ENCODE measurements around the gene ANGPTL7.

DNA sequence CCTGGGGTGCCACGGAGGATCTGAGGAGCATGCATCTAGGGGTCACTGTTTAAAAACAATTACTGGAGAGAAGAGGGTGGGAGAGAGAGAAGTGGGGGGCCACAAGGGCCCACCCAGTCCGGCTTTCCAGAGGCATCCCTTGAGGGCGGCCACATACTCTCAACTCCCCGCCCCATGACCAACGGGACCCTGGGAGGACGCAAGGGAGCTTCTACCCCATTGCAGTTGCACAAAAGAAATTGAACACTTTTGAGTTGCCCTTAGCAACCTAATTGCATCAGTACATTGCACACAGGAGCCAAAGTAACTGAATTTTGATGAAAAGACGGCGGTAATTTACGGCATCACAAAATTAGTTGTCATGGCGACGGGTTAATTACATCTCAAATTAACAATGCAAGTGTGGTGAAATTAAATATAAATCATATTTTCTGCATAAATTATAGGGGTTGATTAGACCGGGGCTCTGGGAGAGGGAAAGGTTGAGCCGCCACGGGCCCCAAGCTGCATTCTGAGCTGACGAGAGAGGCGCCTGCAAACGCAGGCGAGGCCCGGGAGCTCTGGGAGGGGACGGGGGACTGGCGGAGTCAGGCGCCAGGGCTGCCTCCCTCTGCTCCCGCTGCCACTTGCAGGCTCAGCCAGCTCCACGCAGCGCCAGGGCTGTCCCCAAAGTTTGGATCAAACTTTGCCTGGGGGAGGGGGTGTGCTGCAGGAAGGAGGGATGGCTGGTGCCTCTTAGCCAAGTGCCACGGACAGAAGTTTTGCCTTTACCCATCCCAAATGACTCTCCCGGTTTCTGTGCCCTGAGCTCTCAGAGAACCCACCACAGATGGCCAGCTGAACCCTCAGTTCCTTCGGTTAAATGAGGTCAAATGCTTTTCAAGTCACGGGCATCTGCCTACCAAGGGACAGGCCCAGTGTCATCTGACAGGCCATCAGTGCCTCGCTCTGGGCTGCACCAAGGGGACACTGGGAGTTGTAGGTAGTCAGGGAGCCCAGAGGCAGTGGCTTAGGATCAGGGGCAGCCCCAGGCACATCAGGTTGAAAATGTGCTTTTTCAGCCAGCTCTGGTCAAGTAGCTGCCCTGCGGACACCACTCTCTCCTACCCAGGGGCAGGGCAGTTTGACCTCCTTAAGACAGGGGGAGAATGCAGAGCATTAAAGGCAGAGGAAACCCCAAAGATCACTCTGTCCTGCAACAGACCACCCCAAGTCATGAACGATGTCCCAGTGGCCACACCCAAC is 61.2 kb downstream of the CASZ1 start:
- PRO-cap, 2 experiments: peak in 1 of 2 experiments; most common plus-strand start position 974 of the sequence (in 1); most common minus-strand start position 513 of the sequence (in 1)

DNA sequence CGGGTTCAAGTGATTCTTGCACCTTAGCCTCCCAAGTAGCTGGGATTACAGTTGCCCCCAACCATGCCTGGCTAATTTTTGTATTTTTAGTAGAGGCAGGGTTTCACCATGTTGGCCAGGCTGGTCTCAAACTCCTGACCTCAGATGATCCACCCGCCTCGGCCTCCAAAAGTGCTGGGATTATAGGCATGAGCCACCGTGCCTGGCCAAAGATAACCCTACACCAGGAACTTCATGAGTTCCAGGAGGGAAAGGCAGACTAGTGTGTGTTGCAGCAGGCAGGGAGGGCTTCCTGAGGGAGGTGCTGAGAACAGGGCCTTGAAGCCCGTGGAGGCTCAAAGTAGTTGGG is 21.7 kb upstream of the CASZ1 start:
- PRO-cap, 2 experiments: no peak in any of the 2 experiments

- PRO-cap, 2 experiments: no peak in any of the 2 experiments
Measured at GRCh38 chr1:10866592-10867724, 70.5 kb upstream of the CASZ1 start.

DNA sequence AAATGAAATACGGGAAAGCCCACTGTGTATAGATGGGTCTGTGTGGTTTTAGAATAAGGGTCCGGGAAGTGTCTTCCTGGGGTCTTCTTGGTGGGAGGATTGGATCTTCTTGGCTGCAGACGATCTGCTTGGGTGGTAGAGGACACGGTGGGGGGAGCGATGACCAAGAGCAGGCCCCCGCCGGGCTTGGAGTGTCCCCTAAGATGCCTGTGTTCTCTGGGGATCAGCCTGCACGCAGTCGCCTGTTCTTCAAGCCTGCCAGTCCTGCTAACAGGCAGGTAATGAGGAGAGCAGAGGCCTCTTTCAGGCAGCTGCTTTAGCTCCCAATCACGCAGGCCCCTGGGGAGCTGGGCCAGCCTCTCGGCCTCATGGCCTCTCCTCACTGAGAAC is 71.3 kb upstream of the CASZ1 start:
- PRO-cap, 2 experiments: no peak in any of the 2 experiments

DNA sequence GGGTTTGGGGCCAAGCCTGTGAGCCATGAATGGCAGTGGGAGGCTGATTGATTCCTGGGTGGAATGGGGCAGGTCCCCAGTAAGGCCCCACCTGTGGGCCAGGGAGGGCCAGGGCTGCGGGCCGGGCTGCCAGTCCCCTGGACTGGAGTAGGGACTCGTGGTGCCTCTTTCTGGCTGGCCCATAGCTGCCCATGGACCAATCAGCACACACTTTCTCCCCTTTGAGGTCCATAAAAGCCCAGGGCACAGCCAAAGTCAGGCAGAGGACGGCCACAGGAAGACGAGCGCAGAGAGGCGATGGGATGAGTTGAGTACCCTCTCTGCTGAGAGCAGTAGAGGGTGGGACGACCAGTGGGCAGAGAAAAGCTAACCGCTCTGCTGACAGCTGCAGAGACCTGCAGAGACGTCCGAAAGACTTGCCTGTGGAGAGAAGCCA is 7.8 kb downstream of the C1orf127 start:
- PRO-cap, 2 experiments: no peak in any of the 2 experiments

DNA sequence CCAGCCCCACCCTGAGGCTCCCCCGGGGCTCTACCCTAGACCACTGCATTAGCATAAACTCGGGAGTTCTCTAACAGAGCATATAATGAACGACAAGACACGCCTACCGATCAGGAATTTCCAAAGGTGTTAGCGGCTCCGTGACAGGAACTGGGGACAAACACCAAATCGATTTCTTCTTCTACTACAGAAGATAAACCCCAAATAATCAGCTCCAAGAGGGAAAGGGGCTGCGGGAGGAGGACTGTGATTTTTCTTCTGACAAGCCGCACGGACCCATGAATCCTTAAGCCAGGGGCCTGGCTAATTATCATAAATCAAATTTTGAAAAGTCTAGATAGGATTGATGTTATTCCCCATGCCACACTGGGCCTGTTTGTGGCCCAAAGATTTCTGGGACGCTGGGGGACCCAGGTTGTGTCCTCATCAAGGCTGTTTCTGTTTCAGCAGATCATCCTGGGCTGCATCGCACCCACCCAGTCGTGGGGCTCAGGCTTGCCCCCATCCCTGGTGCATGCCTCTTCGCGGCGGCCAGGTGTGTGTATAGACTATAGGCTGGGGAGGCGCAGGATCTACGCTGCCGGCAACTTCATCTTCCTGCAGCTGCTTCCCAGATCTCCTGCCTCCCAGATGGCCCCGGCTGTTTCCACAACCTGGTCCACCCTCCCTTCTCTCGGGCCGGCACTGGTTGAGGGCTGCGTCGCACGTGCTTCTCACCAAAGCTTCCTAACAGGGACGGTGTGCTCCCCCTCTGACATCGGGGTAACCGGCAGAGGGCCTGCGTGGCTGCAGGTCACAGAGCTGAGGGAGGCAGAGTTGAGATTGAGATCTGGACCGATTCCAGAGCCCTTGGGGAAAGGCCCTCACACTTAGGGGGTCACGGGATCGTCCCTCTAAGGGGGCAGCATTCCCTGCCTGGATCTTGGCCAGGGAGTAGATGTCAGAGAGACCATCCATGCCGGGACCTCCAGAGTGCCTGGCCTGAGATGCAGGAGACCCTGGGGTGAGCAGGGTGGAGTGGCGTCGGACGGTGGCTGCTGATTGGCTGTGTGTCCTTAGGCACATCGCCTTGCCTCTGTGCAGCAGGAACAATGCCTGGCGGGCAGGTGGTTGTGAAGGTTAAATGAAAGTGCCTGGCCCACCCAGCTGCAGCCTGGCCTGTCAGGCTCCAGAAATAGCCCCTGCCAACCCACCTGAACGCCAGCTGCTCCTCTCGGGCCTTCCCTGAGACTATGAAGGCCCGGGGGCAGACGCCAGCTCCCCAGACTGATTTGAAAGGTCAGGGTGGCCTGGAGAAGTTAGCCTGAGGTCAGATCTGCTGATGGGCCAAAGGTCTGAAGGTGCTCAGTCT is 5.8 kb upstream of the MASP2 start:
- PRO-cap, 2 experiments: no peak in any of the 2 experiments

DNA sequence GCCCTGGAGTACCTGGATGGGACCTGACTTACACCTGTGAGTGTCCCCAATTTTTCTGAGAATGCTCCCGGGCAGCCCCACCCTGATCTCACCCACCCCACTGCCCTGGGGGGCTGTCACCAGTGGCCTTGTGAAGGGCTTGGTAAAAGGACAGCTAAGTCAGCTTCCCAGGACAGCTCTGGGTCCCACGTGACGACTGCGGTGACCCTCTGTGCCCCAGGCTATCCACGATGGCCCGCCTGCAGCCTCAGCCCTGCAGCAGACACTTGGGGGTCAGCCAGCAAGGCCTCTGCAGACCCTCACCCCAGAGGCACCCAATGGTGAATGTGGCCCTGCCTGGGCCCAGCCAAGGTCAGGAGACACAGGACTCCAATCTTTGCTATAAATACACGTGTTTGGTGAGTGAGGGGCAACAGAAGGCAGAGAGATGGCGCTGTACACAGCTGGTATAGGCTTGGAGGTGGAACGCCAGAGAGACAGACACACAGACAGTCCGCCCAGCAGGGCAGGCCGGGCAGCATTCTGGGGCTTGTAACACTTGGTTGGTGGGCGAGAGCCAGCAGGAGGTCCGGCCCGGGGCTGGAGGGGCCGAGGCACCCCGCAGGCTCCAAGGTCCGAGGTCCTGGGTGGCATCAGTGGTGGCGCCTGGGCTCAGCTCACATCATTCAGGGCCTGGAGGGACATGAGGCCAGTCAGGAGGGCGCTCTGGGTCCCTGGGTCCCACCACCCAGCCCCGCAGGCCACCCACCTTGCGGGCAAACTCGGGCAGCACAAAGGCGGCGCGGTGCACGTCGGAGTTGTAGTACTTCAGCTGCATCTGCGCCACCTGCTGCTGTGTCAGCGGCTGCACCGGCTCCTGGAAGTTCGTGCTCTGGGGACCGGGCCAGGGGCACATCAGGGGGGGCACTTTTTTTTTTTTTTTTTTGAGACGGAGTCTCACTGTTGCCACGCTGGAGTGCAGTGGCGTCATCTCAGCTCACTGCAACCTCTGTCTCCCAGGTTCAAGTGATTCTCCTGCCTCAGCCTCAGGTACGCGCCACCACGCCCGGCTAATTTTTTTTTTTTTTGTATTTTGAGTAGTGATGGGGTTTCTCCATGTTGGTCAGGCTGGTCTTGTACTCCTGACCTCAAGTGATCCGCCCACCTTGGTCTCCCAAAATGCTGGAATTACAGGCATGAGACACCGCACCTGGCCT is 5.2 kb downstream of the SRM start:
- PRO-cap, 2 experiments: no peak in any of the 2 experiments

- PRO-cap, 2 experiments: peak in 2 of 2 experiments; most common plus-strand start chr1:11060151 (in 1)
Measured at GRCh38 chr1:11060106-11060639, 355 bp upstream of the SRM start.

- PRO-cap, 2 experiments: no peak in any of the 2 experiments
Measured at GRCh38 chr1:11125933-11126222, 26.2 kb upstream of the EXOSC10 start.

DNA sequence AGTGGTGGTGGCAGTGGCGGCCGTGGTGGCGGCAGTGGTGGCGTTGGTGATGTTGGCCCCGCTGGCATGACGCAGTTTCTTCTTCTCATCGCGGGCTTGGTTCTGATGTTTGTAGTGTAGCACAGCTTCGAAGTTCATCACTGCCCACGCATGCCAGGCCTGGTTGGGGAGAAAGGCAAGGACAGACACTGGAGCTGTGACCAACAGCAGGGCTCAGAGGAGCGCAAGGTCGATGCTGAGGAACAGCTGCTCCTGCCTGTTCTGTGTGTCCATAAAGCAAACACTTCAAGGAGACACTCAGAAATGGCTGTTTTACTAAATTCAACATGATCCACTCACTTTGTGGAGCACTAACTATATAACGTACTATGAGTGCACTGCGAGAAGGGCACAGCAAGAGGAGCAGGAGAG is 31.0 kb upstream of the EXOSC10 start:
- PRO-cap, 2 experiments: no peak in any of the 2 experiments

GRCh38 chr1:11151613-11152709 is 37.2 kb upstream of the ANGPTL7 start:
- PRO-cap, 2 experiments: no peak in any of the 2 experiments

- PRO-cap, 2 experiments: no peak in any of the 2 experiments
Measured at GRCh38 chr1:11157756-11158409, 31.3 kb upstream of the ANGPTL7 start.

- PRO-cap, 2 experiments: peak in 1 of 2 experiments; most common minus-strand start chr1:11189212 (in 1)
Measured at GRCh38 chr1:11188954-11189519, at the start of gene ANGPTL7. Gene ANGPTL7 (plus strand): TSS chr1:11189355.

DNA sequence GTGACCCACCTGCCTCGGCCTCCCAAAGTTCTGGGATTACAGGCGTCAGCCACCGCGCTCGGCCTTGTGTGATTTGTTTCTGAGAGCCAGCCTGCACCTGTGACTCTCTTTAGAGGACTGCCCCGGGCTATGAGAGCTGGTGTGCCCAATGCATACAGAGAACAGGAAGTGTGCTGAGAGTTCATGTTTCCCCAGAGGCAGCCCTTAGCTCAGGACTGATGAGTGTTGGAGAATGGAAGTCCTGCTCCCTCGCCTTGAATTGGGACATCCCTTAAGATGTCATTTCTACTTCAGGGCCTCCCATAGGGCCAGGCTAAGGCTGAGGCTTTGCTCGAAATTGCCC is 79.8 kb downstream of the UBIAD1 start:
- PRO-cap, 2 experiments: no peak in any of the 2 experiments

GRCh38 chr1:11353201-11353657 is 80.2 kb downstream of the UBIAD1 start:
- PRO-cap, 2 experiments: no peak in any of the 2 experiments

- PRO-cap, 2 experiments: peak in 1 of 2 experiments; most common plus-strand start chr1:11396207 (in 1); most common minus-strand start chr1:11396225 (in 1)
Measured at GRCh38 chr1:11396091-11396314, 83.0 kb upstream of the DISP3 start.

DNA sequence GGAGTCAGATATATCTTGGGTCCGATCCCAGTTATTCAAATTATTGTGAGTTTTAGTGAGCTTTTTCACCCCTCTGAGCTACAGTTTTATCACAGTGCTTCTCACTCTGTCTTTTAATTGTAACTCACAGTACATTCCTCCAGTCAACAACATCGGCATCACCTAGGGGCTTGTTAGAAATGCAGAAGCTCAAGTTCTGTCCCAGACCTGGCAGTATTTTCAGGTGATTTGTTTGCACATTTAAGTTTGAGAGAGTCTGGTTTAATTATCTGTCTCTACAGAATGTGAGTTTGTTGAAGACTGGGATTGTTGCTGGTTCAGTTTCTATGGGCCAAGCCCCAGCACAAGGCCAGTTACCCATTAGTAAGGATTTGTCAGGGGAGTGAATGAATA is 26.0 kb downstream of the DISP3 start:
- PRO-cap, 2 experiments: no peak in any of the 2 experiments

- PRO-cap, 2 experiments: no peak in any of the 2 experiments
Measured at GRCh38 chr1:11675861-11676850, 4.8 kb downstream of the MAD2L2 start.

DNA sequence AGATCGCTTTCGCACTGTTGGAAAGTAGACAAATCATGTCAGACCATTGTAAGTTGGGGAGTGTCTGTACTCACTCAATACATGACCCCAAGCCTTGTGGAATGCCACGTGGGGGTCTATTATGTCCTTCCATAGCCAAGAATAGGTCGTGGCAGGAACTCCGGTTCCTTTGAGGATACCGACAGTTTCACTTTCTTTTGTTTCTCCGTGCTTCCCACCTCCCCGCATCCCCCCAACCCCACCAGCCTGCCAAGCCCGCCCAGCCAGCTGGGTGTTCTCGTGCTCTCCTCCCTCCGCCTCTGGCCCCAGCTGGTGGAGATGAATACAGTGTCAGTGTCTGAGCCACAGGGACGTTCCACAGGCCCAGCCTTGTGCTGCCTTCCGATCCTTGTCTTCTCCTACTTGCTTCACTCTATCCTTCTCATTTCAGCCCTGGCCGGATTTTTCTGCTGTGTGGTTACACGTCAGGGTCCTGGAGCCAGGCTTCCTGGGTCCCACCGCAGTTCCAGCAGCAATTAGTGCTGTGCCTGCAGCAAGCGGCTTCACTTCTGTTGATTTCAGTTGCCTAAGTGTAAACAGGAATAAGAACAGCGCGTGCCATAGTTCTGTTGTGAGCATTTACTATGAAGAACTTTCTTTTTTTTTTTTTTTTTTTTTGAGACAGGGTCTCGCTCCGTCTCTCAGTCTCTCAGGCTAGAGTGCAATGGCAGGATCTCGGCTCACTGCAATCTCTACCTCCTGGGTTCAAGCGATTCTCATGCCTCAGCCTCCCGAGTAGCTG is 4.1 kb upstream of the AGTRAP start:
- PRO-cap, 2 experiments: peak in 1 of 2 experiments; most common plus-strand start position 327 of the sequence (in 1); most common minus-strand start position 171 of the sequence (in 1)

- PRO-cap, 2 experiments: no peak in any of the 2 experiments
Measured at GRCh38 chr1:11845265-11845700, 2.3 kb downstream of the NPPA start.